Fibroblast of villous mesenchyme (primary cell): ENCODE data around the gene TRDMT1.

- CAGE, long polyA plus RNA = no peak
Measured at GRCh38 chr10:16747387-16747932, 69.8 kb downstream of the RSU1 start.

- CAGE, long polyA plus RNA = no peak
Measured at GRCh38 chr10:16832607-16833256, 15.5 kb upstream of the RSU1 start.

DNA sequence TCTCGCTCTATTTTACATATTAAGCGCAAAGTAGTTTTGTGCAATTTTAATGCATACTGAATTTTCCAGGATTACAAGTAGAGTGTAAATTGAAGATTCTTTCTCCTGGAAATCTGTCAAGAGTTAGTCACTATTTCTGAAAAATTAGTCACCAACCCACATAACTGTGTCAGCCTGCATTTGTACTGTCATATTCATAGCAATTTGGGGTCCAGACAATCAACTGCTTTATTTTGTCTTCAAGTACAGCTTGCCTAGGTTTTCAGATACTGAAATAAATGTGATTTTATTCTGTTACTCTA is 55.2 kb downstream of the CUBN start:
- CAGE, long polyA plus RNA = no peak

GRCh38 chr10:17175503-17176053 is 25.9 kb downstream of the TRDMT1 start:
- CAGE, long polyA plus RNA = no peak

DNA sequence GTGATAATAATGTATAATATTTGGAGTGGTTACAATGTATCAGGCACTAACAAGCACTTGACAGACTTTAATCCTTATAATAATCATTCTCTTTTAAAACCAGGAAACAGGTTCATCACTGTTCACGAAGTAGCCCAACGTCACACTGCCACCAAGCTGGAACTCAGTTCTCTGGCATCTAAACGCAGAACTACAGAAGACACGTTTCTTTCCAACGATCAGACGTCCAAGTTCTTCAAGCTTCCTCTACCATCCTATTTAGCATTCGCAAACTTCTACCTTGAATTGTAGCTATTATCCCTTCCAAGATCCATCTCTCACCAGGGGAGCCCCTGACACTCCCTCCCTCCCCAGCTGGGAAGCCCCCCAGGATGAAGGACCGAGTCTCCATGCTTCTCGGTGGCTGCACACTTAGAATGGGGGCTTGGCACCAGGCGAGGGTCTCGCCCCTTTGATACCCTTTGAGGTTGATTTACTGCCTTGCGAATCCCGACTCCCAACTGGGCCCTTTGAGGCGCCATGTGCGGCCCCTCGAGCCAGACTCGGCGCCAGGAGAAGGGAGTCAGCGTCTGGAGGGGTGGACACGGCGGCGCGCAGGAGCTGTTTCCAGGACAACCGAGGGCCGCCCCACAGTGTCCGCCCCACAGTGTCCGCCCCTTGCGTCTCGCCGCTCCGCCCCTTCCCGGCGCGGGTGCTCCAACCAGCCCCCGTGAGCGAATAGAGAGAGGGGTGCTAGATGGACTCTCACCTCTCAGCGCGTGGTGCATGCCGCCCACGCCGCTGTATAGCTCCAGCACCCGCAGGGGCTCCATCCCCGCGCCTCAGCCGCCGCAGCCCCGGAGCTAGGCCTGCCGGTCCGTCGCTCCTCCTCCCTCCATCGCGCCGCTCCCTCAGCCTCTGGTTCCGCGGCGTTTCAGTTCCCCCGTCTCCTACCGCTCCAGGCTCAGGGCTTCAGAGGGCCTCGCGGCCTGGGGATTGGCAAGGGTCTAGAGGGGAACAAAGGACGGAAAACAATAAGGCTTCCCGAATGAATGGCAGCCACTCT is at the start of gene TRDMT1:
Gene TRDMT1 (minus strand): TSS at position 850 of the 1,045 bp plus-strand sequence.
- CAGE, long polyA plus RNA = no peak

DNA sequence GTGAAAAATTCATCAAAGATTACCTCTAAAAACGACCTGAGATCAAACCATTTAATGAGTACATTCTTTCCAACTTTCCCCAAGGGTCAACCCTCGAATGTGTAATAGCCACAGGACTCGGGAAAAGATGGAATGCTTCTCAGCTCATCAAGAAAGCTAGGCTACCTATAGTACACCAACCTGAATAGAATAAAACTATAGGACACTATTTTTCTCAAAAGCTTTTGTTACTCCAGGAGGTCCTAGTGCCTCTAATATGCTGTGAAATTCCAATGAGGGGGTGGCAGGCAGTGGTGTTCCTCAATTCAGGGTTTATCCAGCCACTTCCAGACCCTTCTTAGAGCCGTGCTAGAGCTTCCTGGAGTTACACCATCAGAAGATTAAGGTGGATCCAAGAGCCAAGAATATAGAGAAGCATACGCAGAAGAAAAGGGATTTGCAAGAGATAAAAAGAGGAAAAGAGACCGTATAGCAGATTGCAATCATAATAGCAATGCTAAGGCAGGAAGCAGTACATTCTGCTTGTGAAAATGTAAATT is 2.4 kb downstream of the ST8SIA6 start:
- CAGE, long polyA plus RNA = no peak

- CAGE, long polyA plus RNA = no peak
Measured at GRCh38 chr10:17472800-17473244, 18.4 kb upstream of the ST8SIA6 start.

DNA sequence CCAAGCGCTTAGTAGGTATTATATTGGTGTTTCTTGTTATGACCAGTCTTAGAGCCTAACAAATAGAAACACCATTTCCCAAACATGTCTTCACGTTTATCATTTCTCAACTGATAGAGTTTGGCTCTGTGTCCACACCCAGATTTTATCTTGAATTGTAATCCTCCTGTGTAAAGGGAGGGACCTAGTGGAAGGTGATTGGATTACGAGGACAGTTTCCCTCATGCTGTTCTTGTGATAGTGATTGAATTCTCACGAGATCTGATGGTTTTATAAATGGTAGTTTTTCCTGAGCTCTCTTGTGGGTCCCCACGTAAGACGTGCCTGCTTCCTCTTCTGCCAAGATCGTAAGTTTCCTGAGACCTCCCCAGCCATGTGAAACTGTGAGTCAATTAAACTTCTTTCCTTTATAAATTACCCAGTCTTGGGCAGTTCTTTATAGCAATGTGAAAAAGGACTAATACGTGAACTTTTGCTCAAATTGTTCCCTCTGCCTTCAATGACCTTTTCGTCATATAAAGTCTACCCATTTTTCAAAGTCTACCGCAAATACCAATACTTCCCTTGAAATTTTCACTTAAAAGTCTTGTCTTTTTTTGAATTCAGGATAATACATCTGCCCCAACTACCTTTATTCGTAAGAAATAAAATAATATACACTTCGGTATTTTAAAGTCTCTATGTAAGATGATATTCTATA is 19.3 kb upstream of the ST8SIA6 start:
- CAGE, long polyA plus RNA = no peak

DNA sequence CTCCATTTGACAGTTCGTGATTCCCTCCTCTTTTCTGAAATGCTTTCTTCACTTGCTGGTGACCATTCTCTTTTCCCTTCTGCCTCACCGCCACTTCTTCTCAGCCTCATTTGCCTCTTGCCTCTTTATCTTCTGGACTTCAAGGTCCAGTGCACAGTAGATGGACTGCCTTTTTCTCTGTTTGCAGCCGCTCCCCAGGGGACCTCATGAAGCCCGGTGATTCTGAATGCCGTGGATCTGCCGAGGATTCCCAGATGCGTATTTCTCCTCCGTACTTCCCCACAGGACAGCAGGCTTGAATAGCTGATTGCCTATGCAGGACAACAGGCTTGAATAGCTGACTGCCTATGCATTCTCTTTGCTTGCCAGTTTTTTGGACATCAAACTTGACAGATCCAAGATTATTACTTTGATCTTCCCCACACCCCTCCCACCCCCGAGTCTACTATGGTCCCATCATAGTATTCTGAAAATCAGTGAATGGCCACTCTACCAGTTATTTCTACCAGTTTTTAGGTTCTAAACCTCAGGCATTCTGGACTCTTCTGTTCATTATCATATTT is 38.8 kb upstream of the TMEM236 start:
- CAGE, long polyA plus RNA = no peak

- CAGE, long polyA plus RNA = no peak
Measured at GRCh38 chr10:17758080-17758683, 6.2 kb downstream of the TMEM236 start.

DNA sequence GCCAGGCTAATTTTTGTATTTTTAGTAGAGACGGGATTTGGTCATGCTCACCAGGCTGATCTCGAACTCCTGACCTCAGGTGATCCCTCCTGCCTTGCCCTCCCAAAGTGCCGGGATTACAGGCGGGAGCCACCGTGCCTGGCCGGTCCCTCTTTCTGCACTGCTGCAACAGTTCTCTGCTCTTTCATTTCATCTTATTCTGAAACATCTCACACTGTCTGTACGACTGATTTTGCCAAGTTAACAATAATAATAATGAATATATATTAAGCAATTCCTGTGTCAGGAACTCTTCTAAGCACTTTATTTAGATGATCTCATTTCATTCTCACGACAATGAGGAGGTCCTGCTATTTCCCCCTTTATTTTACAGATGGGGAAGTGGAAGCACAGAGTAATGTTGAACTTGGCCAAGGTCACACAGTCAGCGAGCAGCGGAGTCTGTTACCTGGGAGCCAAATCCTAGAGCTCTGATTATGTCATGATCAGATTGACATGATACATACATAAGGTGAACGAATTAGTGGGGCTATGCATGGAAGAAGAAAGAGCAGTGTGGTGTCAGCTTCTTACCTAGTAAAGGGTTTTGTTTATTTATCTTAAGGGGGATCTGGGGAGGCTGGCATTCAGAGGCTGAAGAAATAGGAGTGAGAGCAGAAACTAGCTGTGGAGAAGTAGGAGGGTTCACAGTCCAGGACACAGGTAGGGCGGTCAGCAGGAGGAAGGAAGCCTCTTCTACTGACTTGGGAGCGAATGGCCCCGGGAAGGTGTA is 5.9 kb downstream of the MRC1 start:
- CAGE, long polyA plus RNA = no peak

DNA sequence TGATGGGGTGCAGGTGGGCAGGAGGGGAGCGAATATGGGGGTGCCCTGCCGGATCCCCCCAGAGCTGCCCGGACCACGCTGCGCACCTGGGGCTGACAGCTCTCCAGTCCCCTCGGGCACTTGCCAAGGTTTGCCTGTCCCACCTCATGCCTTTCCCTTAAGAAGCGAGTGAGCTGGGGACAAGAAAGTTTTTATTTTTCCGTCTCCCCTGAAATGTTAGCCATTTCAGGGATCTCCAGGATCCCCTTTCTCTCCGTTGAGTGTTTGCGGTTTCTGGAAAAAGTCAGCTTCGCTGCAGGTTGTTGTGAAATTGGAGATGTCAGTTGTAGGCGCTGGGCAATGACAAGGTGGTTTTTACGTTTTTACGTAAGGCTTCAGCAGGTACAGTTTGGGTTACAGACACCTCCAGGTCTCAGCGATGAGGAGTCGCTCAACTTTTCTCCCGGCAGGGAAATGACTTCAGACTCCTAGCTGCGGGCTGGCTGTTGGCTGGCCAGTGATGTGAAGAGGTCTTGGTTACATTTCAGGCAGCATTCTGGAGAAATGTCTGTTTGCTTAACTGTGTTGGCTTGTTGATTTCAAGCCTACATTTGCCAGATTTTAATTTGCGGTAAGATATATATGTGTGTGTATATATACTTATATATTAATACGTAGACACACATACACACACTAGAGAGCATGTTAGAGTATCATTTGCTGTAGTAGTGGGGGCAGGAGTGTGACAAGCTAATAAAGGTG is 1.3 kb downstream of the CACNB2 start:
- CAGE, long polyA plus RNA = no peak

DNA sequence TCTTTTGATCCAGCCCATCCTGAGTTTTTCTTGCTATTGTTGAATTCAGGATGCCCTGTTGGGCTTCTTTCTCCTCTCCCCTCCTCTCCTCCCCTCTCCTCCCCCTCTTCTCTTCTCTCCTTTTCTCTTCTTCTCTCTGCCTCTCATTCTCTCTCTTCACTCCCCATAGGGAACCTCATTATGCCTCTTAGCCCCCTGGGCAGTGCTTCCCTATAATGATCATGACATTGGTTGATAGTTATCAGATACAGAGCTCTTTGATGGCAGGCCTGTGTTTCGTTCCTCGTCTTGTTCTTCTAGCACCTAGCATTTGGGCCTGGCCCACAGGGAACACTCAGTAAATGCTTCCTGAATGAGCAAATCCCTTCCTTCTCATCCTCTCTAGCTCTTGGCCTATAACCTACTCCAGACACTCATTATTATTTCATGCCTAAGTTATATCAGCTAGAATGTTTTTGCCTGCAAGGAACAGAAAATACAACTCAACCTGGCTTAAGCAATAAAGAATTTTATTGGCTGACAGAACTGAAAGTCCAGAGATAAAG is 56.7 kb downstream of the CACNB2 start:
- CAGE, long polyA plus RNA = no peak

GRCh38 chr10:18203548-18203932 is 63.3 kb downstream of the CACNB2 start:
- CAGE, long polyA plus RNA = no peak

DNA sequence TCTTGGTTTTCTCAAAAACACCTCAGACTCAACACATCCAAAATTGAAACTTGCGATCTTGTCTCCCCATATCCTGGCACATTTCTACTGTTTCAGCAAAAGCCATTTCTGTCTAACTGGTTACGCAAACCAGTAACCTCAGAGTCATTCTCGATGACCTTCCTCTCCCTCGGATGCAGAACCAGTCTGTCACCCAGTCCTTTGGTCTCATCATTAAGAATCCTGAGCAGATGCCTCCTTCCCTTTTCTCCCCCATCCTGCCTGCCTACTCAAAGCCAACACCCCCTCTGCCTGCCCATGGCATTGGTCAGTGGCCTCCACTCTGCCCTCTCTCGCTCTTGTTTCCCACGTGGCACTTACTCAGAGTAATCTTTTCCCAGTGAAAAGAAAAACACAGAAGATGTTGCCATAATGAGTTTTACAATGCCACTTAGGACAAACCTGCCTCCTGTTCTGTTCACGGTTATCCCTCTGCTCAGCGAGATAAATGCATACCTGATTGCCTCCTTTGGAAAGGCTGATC is 100.4 kb downstream of the CACNB2 start:
- CAGE, long polyA plus RNA = no peak

- CAGE, long polyA plus RNA = no peak
Measured at GRCh38 chr10:18352118-18352585, 211.9 kb downstream of the CACNB2 start.

GRCh38 chr10:18401713-18402214 is 249.6 kb downstream of the NSUN6 start:
- CAGE, long polyA plus RNA = no peak

- CAGE, long polyA plus RNA = no peak
Measured at GRCh38 chr10:18463768-18464296, 187.6 kb downstream of the NSUN6 start.

DNA sequence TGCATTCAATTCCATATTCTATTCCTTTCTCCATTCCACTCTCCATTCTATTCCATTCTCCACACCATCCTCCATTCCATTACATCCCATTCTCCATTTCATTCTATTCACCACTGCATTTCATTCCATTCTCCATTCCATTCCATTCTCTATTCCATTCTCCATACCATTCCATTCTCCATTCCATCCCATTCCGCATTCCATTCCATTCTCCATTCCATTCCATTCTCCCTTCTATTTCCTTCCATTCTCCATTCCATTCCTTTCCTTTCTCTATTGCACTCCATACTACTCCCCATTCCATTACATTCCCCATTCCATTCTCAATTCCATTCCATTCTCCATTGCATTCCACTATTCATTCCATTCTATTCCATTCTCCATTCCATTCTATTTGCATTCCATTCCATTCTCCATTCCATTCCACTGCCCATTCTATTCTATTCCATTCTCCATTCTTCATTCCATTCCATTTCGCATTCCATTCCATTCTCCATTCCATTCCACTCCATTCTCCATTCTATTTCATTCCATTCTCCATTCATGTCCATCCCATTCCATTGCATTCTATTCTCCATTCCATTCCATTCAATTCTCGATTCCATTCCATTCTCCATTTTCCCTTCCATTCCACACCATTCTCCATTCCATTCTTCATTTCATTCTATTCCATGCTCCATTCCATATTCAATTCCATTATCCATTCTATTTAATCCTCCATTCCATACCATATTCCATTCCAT is 81.6 kb downstream of the NSUN6 start:
- CAGE, long polyA plus RNA = no peak

DNA sequence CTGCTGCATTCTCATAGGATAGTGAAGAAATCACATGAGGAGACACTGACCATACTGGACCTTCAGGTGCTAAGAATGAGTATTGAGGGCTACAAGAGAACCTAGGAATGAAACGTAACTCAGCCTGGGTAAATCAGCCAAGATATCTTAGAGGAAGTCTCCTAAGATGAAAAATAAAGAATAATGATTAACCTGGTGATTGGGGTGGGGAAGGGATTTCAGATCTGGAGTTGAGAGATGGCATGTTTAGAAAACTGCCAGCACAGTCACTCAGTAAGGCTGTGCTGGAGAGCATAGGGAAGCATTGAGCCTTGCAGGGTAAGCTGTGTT is 2.0 kb upstream of the MALRD1 start:
- CAGE, long polyA plus RNA = no peak